ENCODE measurements around the gene SH3BP4.

- PRO-cap, result no peak
- RRBS, result no CpG with 5 or more reads among the region's 5 CpGs
Measured at GRCh38 chr2:234633518-234634003, 136.7 kb upstream of the ARL4C start.

DNA sequence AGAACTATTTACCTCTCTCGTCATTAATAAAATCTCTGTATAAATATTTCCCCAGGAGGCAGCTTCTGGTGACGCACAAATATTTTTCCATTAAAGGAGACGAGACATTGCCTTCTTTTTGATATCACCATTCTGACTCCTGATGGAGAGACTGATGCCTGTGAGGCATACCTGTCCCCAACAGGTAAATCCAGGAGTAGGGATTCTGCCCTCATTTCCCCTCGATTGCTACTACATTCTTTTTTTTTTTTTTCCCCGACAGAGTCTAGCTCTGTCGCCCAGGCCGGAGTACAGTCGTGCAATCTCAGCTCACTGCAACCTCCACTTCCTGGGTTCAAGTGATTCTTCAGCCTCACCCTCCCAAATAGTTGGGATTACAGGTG, 137.1 kb upstream of the ARL4C start:
- PRO-cap, result no peak
- RRBS, result no CpG with 5 or more reads among the region's 8 CpGs

DNA sequence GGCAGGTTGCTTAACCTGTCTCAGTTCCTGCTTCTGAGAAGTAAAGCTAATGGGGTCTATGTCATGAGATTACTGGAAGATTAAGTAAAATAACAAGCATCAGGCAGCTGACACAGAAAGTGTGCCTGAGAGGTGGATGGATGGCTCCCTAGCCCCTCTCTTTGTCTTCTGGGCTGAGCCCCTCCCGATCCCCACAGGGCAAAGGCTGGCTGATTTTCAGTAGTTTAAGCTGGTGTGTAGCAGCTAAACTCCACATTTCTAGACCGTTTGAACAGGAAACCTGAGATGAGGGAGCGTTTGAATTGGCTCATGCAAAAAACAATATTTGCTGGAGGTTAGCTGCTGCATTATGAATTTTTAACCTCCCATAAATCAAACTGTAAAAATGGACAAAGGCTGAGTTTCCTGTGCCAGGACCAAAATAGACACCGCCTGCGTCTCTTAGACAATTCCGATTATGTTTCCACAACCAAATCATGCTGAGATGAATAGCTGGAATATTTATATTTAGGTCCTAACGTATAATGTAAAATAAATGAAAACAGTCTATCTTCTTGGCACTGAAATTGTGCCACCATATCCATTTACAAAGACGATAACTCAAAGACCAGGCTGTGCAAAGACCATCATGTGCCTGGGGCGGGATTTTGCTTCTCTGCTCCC, 194.0 kb upstream of the ARL4C start:
- PRO-cap, result no peak
- RRBS, result no CpG with 5 or more reads among the region's 9 CpGs

- PRO-cap, result bidirectional peak, plus-strand start at chr2:234952029, minus-strand start at chr2:234951872
- RRBS, result 3% methylated on average over 41 of the region's 108 CpGs
Measured at GRCh38 chr2:234951582-234952357, at the start of gene SH3BP4. TSS of gene SH3BP4 (plus strand) at chr2:234952017.

DNA sequence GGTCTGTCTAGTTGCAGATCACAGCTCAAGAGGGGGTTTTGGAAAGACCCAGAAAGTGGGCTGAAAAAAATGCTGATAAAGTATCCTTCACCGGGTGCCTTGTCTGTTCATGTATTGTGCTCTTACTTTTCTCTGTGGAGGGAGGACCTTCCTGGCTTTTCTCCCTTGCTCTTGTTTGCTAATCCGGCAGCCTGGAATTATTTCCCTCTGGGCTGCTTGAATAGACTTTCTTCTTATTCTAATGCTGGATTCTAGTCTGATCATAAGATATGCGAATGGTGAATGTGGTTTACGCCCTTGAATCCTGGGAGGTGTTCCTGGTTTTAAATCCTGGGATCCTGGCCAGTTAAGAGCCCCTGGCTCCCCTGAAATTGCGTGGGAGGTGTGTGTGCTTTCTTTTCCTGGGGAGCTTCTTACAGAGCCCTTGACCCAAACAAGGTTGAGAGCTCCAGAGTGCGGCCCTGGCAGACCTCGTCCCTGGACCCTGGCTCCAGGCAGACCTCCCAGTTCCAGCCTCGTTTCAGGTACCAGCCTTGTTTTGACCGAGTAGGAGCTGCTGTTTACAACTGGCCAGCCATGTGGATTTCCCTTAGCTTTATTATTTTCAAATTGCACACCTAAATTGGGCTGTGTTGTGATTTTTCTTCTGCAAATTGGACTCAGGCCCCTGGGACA, 2.7 kb downstream of the SH3BP4 start:
- PRO-cap, result no peak
- RRBS, result 42% methylated on average over 2 of the region's 9 CpGs

- PRO-cap, result no peak
- RRBS, result no CpG with 5 or more reads among the region's 11 CpGs
Measured at GRCh38 chr2:234969549-234970128, 17.8 kb downstream of the SH3BP4 start.

DNA sequence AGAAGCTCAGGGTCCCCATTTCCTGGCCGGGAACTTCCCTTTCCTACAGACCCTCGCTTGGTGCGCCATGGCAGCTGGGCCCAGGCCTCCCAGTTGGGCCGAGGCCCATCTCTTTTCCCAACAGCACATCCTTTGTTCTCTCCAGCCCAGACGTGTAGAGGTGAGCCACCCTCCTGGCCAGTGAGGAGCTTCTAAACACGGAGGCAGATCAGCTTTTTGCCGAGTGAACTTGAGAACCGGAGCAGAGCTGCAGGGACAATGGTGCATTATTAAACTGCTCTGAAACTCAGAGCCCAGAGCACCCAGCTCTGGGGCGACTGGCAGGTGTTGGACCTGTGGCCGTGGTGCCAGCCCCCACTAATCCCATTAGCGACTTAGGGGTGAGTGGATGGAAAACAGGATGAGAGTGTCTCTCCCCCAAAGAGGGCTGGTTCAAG, 25.4 kb downstream of the SH3BP4 start:
- PRO-cap, result no peak
- RRBS, result no CpG with 5 or more reads among the region's 11 CpGs

- PRO-cap, result no peak
- RRBS, result no CpG with 5 or more reads among the region's 8 CpGs
Measured at GRCh38 chr2:234991979-234992317, 40.1 kb downstream of the SH3BP4 start.

DNA sequence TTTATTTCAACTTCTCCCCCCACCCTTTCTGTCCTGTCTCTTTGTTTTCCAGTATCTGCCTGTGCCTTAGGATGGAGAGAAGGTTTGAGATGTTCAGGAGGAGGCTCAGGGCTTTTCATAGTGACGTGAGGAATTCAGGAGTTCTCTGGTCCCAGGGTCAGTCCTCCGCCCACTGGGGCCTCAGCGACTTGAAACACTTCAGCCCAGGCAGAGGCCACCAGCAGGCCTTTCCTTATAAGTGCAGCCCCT, 44.5 kb downstream of the SH3BP4 start:
- PRO-cap, result no peak
- RRBS, result no CpG with 5 or more reads among the region's 3 CpGs

DNA sequence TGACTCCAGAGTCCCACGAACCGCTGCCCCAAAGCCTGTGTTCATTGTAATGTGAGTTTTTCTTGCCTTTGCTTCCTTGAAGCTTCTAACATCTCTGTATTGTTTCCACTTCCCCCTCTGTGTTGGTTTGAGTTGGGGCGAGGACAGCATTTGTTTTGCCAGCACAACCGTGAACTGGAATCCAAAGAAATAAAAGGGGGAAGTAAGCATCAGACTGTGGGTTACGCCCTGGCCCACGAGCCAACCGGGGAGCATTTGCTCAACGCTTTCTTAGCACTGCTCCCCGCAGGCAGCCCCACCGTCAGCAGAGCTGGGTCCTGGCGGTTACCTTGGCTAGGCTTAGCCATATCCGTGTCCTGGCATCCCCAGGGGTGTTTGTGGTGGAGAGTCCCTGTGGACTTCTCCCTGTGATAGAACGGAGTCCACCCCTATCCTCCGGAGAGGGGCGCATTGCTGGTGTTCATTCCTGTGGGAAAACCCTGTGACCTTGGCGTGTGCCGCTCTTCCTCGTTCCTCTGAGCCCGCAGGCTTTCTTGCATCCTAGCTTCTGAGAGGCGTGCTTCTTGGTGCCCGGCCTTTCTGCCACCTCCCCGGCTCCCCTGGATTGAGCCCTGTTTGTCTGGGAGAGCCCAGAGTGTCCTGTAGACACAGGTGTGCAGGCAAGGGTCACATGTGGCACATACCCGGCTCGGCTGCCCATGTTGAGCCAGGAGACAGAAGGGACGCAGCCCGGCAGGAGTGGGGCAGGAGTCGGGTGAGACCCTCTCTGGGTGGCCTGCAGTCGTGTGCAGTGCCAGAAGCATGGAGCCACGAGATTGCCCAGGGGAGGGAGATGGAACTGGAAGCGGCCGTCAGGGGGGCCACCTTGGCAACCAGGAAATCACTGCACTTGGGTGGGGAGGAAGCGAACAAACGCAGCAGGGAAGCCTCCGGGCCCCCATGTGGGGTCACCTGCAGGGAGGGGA, 92.5 kb downstream of the SH3BP4 start:
- PRO-cap, result no peak
- RRBS, result 82% methylated on average over 8 of the region's 34 CpGs

- PRO-cap, result bidirectional peak, plus-strand start at chr2:235469245, minus-strand start at chr2:235469187
- RRBS, result no CpG with 5 or more reads among the region's 11 CpGs
Measured at GRCh38 chr2:235468821-235469446, 24.9 kb upstream of the AGAP1 start.

DNA sequence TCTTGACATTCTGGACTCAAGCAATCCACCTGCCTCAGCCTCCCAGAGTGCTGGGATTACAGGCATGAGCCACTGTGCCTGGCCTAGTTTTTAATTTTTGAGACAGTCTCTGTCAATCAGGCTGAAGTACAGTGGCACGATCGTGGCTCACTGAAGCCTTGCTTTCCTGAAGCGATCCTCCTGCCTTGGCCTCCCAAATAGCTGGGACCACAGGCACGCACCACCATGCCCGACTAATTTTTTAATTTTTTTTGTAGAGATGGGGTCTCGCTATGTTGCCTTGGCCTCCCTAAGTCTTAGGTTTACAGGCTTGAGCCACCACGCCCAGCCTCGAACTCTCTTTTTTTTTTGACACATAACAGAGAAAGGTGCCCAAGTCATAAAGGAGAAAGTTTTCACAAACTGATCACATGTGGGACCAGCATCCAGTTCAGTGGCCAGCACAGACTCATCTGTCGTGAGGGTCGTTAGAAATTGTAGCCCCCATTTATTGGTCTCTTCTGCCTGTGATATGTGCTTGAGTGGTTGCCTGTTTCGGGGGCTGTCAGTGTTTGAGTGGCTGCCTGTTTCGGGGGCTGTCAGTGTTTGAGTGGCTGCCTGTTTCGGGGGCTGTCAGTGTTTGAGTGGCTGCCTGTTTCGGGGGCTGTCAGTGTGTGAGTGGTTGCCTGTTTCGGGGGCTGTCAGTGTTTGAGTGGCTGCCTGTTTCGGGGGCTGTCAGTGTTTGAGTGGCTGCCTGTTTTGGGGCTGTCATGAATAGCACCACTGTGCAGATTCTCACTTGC, 10.2 kb downstream of the AGAP1 start:
- PRO-cap, result no peak
- RRBS, result no CpG with 5 or more reads among the region's 16 CpGs

GRCh38 chr2:235535530-235536033, 41.7 kb downstream of the AGAP1 start:
- PRO-cap, result no peak
- RRBS, result 80% methylated on average over 1 of the region's 20 CpGs

DNA sequence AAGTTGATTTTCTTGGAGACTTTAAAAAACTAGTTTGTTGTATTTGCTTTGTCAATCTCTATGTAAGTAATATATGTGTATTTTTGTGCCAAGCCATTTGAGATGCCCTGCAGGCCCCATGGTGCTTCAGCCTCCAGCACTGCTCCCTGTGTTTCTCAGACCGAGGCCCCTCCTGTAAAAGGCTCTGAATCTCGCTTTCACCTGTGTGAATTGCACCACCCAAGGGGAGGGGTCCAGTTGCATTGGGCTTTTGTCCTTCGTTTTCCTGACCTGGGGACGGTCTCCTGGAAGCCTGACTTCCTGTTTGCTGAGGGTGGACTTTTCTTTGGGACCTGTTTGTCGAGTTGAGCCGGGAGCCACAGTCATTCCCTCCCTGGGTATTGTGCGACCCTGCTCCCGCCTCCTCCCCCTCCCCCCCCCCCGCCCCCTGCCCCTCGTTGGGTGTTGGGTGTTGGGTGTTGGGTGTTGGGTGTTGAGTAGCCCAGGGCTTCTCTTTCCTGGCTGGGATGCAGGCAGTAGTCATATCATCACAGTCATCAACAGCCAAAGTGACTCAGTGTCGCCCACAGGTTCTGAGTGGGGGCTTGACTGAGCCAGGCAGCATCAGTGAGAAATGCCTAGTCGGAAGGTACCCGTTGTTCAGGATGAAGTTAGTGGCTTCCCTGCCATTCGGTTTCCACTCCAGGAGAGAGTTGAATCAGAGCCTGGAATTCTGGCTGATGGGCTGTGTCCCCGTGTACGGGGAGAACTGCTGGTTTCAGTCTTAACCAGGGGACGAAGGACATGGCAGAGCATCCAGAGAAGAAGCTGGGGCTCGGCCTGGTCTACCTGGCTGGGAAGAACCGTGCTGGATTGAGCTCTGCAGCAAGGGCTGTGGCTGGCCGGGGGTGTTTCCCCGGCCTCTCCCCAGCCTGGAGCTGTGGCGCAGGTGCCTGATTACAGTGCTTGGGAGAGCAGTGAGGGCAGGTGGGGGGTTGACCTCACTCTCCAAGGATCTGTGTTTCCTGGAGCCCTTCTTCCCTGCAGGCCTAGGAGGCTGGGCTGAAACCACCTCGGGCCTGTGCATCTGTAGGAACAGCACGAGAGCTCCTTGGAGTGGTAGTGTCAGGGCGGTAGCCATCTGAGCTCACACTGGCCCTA, 49.2 kb downstream of the AGAP1 start:
- PRO-cap, result no peak
- RRBS, result no CpG with 5 or more reads among the region's 25 CpGs

DNA sequence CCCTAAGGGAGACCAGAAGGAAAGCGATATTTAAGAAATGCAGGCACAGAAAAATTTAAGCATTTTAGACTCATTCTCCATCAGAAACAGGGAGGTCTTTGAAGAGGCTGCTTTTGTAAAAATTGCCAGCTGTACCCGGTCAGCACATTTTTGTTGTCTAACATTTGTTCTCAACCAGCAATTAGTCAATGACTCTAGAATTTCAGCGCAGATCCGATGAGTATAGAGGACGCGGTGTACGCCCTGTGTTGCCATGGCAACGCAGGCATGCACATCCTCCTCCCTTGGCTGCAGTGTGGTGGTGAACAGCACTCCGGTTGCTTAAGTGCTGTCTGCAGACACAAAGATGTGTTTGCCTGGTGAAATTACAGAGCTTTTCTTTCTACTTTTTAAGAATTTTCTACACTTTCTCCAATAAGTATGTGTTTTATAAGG, 111.8 kb downstream of the AGAP1 start:
- PRO-cap, result no peak
- RRBS, result no CpG with 5 or more reads among the region's 9 CpGs

DNA sequence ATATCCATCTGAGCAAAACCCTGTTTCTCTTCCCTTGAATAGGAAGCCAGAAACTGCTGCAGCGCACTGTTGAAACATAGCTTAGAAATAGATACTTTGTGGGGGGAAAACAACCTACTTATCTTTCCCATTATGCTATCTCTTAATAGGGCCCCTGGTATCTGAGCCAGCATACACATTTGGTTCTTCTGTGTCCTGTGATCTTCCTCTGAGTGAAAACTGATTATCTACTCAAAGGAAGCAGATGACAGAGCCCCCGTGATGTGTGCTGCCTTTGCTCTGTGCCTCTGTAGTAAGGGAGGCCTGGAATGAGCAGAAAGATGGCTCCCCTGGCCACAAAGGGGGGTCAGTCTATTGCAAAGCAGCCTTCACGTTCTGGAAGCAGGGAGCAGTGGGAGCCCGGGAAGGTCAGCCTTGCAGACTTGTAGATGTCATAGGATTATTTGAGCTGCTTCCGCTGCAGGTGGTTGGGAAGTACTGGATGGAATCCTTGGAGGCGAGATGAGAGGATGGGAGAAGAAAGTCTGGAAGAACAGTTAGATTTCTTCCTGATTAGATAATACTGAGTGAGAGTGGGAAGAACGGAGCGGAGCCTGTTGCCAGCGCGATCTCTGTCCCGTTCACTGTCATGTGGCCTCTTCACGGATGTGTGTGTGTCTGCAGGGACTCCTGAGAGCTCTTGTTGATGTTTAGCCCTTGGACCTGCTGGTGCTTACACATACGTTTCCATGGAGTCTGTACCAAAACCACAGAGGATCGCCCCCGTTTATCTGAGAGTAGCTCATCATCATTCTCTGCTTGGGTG, 150.1 kb downstream of the AGAP1 start:
- PRO-cap, result no peak
- RRBS, result no CpG with 5 or more reads among the region's 15 CpGs

- PRO-cap, result no peak
- RRBS, result no CpG with 5 or more reads among the region's 4 CpGs
Measured at GRCh38 chr2:235690479-235690678, 196.5 kb downstream of the AGAP1 start.

- PRO-cap, result no peak
- RRBS, result 100% methylated on average over 2 of the region's 33 CpGs
Measured at GRCh38 chr2:235807084-235807970, 313.5 kb downstream of the AGAP1 start.

GRCh38 chr2:235811793-235812837, 318.3 kb downstream of the AGAP1 start:
- PRO-cap, result no peak
- RRBS, result no CpG with 5 or more reads among the region's 37 CpGs

GRCh38 chr2:235840009-235840923, 327.9 kb downstream of the GBX2 start:
- PRO-cap, result no peak
- RRBS, result no CpG with 5 or more reads among the region's 11 CpGs

Measured in kidney (tissue), 2 donors.